ENCODE results near the gene SLC12A2.

DNA sequence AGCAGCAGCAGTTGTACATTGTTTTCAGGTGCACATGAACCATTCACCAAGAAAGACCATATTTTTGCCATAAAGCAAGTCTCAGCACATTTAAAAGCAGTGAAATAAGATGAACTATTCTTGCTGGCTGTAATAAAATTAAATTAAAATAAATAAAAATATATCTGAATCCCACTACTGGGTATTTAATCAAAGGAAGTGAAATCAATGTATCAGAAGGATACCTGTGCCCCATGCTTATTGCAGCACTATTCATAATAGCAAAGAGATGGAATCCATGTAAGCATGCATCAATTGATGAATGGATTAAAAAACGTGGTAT, 5.0 kb upstream of the MEGF10 start:
- RRBS = no CpG with 5 or more reads among the region's 1 CpG

DNA sequence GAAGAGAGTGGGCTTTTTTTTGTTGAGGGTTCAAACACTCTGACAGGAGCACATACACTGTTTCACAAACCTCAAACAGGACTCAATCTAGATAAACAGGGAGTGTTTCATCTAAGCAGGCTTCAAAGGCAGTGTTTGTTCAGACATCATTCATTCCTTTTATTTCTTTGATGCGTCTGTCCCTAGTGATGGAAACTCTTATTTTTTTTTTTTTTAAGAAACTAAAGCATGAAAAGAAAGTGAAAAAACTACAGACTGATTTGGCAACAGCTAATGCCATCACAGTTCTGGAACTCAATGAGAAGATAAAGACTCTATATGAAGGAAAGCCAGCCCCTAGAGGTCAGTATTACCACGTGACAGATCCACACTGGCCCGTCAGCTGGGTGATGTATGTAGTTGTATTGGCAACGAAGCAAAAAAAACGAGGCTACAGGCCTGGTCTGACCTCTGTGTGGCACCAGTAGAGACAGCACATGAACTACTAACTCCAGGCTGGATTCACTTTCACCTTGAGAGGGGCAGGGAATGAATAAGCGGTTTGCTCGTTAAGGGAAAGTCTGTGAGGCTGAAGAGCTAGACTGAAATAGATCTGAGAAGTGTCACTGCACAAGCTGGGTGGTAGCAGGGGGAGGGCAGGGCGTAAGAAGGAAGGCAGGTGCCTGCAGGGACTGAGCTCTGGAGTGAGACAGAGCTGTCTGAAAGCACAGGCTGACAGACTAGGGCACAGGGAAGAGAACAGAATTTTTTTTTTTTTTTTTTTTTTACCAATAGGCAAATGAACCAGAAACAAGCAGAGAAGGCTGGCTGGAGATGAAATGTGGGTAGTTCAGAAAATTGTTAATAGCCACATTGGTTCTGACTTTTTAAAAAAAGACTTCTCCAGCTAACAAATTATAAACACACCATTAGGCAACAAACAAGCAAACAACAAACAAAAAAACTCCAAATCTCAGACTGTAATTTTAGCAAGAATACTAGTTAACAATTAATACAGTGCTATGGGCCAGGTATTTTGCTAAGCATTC, 172.4 kb downstream of the CCDC192 start:
- RRBS = no CpG with 5 or more reads among the region's 8 CpGs

DNA sequence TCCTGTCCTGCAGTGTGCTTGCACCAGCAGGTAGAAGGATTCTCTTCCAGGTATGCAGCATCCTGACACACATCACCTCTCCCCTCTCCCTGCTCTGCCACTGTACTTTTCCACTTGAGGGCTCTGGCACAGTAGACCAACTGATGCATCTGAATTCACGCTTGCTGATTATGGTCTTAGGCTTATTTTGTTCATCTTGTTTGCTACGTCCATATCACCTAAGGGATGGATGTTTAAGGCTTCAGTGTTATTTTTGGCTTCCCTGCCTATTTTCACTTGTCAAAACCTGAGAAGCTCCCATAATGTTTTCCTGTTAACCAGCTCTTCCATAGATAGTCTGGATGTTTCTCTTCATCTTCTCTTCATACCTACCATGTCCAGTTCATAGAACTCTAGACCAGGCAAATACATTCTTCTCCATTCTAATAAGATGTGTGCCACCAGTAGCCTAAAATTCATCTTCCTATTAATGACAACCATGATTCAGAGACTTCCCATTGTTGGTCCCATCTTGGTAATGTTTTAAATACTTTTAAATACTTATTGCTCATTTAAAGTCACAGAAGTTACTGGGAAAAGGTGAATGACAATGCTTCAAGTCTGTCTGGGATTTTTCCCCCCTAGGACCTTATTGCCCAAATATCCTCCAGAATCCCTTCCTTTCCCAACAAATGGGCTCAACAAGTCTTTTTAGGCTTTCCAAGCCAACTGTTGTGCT, 64.8 kb upstream of the SLC12A2 start:
- RRBS = no CpG with 5 or more reads among the region's 2 CpGs

DNA sequence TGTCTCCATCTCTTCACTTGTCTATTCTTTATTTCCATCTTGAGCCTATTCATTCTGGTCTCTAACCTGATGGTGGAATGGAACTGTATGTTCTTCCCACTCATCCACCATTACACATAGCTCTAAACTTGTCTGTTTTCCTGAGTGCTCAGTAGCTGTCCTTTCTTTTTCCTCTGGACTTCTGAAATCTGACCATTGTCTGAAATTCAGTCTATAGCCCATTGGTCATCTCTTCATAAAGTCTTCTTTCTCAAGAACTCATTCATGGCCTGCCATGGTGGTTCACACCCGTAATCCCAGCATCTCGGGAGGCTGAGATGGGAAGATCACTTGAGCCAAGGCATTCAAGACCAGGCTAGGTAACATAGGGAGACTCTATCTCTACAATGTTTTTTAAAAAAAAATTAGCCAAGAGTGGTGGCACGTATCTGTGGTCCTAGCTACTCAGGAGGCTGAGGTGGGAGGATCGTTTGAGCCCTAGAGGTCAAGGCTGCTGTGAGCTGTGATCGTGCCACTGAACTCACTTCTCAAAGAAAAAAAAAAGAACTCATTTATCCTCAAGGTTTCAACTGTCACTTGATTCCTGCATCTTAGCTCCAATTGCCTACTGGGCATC, 29.2 kb upstream of the SLC12A2 start:
- RRBS = no CpG with 5 or more reads among the region's 5 CpGs

- RRBS = 1% methylated on average over 43 of the region's 63 CpGs
These were observed at the start of gene SLC12A2 for GRCh38 chr5:128083692-128084129. Gene SLC12A2 (plus strand): TSS chr5:128083766.

DNA sequence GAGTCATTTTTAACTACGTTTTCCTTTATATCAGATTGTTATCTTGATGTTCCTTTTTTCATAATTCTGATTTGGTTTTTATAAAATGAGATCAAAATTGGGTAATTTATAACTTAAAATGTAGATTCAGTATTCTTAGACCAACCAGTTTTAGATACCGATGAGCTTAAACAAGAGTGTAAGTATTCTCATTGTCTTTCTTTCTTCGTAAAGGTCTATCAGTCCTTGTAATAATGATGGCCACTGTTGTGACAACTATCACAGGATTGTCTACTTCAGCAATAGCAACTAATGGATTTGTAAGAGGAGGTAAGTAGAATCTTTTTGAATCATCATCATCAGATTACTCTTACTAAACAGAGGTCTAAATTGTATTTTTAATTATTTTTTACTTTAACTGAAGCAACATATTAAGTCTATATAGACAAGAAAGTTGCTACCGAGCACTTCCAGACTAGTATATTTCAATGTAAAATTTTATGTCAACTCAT, 30.9 kb downstream of the SLC12A2 start:
- RRBS = no CpG with 5 or more reads among the region's 4 CpGs

DNA sequence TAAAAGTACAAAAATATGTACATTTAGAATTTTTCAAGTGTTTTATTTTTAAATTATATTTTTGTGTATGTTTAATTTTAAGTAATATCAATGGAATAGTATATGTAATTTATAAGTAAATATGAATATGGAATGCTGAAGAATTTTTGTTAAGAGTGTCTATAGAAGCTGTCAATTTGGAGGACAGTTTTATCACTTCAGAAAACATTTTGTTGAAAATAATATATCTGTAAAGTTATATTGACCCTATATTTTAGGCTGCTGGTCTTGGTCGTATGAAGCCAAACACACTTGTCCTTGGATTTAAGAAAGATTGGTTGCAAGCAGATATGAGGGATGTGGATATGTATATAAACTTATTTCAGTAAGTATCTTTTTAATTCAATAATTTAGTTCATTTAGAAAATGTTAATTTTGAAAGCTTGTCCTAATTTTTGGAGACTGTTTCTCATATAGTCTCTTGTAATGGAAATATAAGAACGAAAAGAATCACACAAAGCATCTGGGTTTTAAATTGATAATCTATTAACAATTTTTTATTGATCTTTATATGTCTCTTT, 84.0 kb downstream of the SLC12A2 start:
- RRBS = no CpG with 5 or more reads among the region's 2 CpGs

GRCh38 chr5:128976926-128977355, 11.7 kb downstream of the SLC27A6 start:
- RRBS = no CpG with 5 or more reads among the region's 1 CpG

- RRBS = no CpG with 5 or more reads among the region's 7 CpGs
These were observed 19.6 kb upstream of the ADAMTS19 start for GRCh38 chr5:129440348-129441102.

DNA sequence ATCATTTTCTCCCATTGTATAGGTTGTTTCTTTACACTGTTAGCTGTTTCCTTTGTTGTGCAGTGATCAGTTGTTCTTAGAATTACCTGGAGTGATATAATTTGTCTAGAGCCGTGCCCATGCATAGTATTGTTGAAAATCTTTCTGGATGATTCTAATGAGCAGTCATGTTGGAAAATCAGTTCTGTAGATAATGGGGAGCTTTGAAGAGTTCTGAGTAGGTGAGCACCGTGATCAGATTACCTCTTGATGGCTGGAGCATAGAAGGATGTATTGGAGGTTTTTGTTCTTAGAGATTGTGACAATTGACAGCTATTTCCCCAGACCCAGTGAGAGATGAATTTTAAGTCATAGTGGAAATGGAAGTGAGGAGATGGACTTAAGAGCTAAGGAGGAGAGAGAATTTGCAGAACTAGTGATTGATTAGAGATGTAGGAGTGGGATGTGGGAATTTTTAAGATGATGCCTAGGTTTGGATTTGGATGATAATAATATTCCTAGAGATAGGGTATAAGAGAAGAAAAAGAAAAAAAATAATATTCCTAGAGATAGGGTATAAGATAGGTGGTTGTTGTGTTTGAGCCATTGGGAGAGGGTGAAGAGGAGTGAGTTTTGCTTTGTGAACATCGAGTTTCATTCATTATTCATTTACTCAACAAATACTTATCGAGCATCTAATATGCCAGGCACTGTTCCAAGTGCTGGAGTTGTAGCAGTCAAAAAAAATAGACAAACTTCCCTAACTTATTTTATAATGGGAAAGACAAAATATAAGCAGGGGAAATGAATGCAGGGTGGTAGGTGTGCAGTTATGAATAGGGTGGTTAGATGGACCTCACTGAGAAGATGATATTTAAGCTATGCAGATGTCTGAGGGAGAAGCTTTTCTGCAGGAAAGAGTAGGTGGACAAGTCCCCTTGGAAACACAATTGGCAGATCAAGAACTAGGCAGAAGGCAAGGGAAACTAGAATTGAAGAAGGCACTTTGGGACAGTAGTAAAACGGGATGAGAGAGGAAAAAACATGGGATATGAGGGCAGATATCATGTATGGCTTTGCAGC, 18.8 kb downstream of the CHSY3 start:
- RRBS = no CpG with 5 or more reads among the region's 5 CpGs

GRCh38 chr5:129963344-129963687, 59.1 kb downstream of the CHSY3 start:
- RRBS = no CpG with 5 or more reads among the region's 3 CpGs

DNA sequence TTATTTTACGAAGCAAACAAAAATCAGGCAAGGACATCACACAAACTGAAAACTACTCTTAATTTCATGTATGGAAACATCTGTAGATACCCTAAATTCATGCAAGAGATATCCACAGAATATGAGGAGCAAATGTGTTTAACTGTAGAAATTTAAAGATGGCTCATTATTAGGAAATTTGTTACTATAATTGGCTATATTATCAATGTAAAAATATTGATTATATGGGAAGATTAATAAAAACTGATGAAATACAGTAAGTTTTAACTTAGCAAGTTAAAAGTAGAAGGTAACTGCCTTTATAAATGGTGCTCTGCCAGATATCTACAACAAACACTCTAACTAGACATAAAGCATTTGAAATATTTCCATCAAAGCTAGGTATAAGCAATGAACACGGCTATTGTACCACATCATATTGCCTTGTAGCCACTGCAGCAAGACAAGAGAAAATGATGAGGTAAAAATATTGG, 315.5 kb downstream of the CHSY3 start:
- RRBS = no CpG with 5 or more reads among the region's 2 CpGs

GRCh38 chr5:130549671-130550424, 615.2 kb downstream of the HINT1 start:
- RRBS = no CpG with 5 or more reads among the region's 6 CpGs

DNA sequence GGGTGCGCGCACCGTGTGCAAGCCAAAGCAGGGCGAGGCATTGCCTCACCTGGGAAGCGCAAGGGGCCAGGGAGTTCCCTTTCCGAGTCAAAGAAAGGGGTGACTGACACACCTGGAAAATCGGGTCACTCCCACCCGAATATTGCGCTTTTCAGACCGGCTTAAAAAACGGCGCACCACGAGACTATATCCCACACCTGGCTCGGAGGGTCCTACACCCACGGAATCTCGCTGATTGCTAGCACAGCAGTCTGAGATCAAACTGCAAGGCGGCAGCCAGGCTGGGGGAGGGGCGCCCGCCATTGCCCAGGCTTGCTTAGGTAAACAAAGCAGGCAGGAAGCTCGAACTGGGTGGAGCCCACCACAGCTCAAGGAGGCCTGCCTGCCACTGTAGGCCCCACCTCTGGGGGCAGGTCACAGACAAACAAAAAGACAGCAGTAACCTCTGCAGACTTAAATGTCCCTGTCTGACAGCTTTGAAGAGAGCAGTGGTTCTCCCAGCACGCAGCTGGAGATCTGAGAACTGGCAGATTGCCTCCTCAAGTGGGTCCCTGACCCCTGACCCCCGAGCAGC, 432.7 kb downstream of the HINT1 start:
- RRBS = no CpG with 5 or more reads among the region's 22 CpGs

DNA sequence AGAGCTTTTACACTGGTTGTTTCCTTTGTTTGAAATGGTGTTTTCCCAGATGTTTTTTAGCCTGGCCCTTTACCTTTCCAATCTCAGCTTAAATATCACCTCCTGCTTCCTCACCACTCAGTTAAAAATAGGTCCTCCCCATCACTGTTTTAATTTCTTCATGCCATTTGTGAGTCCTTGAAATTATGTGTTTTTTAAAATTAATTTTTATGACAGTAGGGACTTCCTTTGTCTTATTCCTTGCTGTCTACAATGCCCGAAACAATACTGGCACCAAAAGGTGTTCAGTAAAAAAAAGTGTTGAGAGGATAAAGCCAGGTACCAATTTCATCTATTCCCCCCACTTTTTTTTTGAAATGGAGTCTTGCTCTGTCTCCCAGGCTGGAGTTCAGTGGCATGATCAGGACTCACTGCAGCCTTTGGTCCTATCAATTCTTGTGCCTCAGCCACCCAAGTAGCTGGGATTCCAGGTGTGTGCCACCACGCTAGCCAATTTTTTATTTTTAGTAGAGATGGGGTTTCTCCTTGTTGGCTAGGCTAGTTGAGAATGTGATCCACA, 13.9 kb downstream of the CDC42SE2 start:
- RRBS = no CpG with 5 or more reads among the region's 2 CpGs

GRCh38 chr5:131279150-131279645, 15.3 kb downstream of the CDC42SE2 start:
- RRBS = no CpG with 5 or more reads among the region's 1 CpG

- RRBS = no CpG with 5 or more reads among the region's 7 CpGs
These were observed 79.5 kb downstream of the CDC42SE2 start for GRCh38 chr5:131343030-131343982.

DNA sequence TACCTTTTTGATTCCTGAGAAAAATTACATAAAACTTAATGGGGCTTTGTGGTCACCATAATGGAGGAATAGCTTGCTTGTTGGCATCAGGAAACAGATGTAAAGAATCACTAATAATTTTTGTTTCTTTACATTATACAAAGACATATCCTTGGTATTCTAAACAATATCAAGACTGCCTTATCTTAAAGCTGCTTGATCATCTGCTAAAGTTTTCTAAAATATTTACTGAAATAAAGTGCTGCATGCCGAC, 98.4 kb downstream of the CDC42SE2 start:
- RRBS = no CpG with 5 or more reads among the region's 1 CpG

DNA sequence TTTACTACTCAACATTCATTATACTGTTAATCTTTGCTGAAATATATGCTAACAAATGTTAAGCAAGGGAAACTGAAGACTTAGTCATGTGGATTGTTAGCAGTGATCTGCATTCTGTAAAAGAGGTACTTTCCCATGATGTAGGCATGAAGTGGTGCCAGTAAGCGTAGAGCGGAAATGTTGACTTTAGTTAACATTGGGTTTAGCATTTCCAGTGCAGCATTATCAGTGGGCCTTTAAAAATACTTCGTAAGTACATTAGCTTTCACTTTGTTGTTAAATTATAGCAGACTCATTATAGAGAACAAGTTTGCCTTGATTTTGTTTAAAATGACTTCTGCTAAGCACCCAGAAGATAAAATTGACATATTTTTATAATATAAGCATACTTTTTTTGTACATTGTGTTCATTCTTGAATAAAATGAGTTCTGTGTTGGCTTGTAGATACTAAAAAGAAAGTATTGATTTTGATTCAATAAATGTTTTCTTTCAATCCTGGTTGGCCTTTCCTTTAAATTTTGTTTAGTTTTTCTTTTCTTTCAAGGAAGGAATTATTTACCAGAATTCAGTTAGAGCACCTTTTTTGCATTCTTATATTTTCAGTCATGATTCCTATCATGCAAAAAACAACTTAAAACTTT, 130.4 kb downstream of the CDC42SE2 start:
- RRBS = no CpG with 5 or more reads among the region's 3 CpGs

GRCh38 chr5:131492628-131492868, 142.5 kb downstream of the RAPGEF6 start:
- RRBS = no CpG with 5 or more reads among the region's 4 CpGs